Hematopoietic multipotent progenitor cell (in vitro differentiated cells): Measurements from ENCODE around the gene GTDC1.

DNA sequence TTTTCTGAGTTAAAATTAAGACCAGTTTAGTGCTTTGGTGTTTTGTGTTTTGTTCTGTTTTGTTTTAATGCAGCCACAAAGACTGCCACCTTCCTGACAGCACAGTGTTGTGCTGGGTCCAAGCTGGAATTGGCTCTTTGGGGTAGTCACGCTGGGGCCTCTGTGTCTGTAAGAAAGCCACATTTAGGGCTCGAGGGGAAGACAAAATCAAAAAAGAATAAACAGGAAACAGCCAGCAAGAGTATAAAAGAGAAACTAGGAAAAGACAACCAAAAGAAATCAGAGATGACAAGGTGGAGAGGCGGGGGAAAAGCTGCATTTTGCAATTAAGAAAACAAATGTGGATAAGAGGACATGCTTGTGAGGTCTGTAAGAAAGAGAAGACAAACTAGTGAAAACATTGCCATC lies 396.4 kb downstream of the ARHGAP15 start:
- CAGE, long polyA plus RNA, result no peak

- CAGE, long polyA plus RNA, result no peak
Observed at GRCh38 chr2:143718649-143719215, 589.5 kb downstream of the ARHGAP15 start.

- CAGE, long polyA plus RNA, result no peak
Observed at GRCh38 chr2:143845085-143845479, 487.2 kb downstream of the GTDC1 start.

- CAGE, long polyA plus RNA, result no peak
Observed at GRCh38 chr2:143936584-143937218, 395.6 kb downstream of the GTDC1 start.

DNA sequence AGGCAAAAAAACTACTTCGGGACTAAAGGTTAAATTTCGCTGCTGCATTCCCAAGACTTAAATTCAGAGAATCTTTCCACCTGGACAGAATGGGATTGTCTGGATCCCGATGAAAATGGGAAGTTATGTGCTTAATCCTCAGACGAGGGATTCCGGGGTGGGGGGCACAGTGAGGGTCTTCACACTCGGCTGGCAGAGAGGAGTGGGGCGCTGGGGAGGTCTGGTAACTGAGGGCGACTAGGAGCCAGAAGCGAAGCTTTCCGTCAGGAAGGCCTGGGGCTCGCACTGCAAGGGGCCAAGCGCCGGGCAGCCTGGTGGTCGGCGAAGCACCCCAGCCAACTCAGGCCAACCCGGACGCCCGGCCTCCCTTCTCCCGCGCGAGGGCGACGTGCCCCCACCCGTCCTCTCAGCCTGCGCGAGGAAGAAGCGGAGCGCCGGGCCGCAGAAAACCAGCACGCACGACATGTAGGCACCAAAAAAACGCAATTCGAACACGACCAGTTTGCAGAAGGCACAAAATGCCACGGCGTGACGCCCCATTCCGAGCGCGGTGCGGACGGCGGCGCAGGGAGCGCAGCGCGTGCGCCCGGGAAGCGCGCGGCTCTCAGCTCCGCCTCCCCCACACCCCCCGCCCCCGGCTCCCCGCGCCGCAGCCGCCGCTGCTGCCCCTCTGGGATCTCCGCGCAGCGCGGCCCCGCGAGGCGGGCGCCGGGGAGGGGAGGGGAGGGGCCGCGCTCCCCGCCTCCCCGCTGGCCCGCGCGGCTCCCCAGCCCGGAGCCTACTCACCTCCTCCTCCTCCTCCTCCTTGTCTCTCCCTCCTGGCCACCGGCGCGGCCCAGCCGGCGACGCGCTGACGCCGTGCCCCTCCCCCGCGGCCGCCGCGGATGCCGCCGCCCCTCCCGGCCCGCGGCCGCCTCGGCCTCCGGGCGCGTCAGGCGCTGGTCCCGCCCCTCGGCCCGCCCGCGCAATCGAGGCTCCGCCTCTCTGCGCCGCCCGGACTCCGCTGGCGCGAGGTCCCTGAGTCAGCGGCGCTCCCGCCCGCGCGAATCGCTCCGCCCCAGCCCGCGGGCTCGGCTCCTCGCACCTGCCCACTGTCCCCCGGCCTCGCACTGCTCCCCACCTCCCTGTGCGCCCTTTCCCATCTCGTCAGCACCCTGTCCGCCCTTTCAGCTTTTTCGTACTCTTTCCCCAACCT lies at the start of gene GTDC1:
GTDC1 (minus strand) TSS at position 860 of the 1,195 bp plus-strand sequence.
- CAGE, long polyA plus RNA, result no peak

GRCh38 chr2:144349480-144350002 lies 17.2 kb upstream of the GTDC1 start:
- CAGE, long polyA plus RNA, result no peak

DNA sequence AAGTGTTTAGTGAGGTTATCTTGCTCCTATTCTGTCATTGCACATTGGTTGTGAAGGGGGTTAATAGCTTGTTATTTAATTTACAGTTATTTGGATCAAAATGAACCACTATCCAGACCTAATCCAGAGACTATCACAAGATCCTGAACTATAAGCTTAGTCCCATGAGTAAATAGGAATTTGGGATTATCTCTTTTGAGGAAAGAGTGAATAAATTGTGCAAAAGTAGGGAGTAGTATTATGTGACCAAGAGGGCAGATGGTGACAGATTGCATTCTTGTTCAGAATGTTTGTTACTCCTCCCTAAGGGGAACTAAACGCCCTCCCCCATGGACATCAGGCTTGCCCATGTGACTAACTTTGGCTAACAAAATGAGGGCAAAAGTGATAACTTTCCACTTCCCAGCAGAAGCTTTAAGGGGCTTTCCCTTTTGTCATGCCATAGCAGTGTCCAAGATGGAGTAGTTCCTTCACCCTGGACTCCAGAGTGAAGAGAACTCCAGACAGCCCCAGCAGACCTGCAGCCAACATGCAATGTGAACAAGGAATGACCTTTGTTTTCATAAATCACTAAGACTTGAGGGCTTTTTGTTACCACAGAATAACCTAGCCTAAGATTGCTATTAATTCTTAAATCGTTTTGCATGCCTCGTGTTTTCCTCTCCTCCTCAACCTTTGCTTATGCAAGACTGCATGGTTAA lies 24.0 kb upstream of the GTDC1 start:
- CAGE, long polyA plus RNA, result no peak

DNA sequence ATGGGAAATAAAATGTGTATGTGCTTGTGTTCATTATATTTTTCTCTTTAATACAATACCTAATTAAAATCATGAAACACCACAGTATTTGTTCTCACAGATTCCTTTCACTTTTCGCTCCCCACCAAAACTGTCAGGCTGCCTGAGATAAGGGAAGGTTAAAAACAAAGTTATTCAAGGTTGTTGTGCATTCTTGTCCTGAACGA lies 76.4 kb downstream of the ZEB2 start:
- CAGE, long polyA plus RNA, result no peak

- CAGE, long polyA plus RNA, result no peak
Observed at GRCh38 chr2:144480424-144481115, 39.3 kb downstream of the ZEB2 start.

DNA sequence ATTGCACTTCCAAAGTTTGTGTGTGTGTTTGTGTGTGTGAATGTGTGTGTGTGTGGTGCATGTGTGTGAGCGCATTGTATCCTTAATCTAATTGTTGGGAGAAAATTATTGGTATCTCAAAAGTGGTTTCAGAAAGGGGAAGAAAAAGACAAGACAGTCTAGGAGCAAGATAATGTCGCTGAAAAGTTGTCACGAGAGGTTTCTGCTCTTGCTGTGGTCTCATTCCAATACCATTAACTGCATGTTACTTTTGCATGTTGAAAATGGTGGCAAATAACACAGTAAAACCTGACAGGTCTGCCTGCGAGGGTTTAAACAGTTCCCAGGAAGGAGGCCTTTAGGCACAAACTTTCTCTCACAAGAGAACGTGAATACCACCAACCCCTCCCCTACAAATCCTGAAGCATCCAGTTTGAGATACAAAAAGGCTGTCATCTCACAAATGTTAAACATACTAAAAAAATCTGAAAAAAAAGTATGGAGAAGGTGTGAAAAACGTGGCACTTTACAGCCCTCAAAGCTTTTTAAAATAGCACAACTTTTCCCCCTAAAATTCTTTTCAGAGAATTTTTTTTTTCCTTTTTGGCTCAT lies 10.2 kb downstream of the ZEB2 start:
- CAGE, long polyA plus RNA, result no peak

DNA sequence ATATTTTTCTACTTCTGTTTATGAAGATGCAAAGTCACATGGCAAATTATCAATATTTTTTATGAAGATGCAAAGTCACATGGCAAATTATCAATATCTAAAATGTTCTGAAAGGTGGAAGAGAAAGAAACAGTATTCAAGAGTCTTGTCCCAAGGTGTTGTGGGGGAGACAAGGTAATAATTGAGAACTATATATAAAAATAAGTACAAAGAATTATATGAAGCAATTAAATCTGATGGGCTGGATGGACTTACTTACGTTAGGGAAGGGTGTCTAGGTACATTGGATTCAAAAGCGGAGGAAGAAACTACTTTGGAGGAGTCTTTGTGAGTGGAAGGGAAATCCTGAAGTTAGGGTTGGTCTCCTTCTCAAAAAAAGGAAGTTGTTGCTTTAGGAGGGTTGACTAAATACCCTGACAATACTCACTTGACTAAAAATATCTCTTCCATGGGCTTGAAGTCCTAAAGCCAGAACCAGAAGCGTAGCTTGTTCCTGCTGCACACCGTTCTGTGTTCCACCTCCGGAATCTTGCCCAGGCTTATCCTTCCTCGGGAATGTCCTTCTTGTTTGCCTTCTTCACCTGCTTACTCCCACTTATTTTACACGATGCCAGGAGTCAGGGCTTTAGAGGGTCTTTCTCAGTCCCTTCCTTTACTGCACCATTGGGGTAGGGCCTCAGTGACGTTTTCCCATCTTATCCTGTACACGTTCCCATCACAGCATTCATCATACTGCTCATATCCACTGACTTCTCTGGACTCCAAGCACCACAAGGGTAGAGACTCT lies 143.3 kb upstream of the ZEB2 start:
- CAGE, long polyA plus RNA, result no peak

DNA sequence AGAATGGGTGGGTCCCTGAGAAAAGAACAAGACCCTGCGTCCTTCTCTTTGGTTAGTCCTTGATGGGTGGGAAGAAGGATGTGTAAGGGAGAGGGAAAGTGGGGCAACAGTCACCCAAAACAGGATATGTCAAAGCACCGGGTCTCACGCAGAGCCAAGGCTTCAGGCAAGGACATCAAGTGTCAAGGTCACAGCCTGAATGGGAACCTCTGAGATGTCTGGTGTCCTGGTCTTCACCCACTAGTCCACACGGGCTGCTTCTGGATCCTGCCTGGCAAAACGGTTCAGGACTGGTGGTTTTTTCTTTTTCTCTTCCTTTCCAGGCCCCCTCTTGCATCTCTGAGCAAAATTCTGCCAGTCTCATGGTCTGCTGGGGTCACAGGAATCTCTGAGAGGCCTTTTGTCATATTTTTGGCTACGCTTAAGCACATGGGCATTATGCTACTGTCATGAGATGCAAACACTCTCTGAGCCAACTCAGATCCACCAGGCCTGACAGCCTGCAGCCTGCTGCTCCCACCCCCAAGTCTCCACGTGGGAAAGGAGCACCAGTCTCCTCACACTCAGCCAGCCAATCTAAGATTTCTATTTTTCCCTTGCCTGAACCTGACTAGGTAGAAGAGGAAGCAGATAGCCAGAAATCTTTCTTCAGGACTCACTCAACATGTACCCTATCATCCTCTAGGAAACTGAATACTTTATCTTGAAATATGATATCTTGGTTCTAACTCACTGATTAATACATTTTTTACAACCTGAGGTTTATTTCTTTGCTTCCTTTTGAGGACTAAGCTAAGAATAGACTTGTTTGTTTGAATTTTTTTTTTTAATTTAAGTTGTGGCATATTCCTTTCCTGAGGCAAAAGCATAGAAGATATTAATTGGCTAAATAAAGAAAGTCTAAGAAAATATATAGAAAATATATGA lies 518.3 kb upstream of the ZEB2 start:
- CAGE, long polyA plus RNA, result no peak

GRCh38 chr2:148021192-148021956 lies 483 bp downstream of the MBD5 start:
- CAGE, long polyA plus RNA, result no peak

- CAGE, long polyA plus RNA, result no peak
Observed at GRCh38 chr2:148022797-148023368, 2.0 kb downstream of the MBD5 start.

DNA sequence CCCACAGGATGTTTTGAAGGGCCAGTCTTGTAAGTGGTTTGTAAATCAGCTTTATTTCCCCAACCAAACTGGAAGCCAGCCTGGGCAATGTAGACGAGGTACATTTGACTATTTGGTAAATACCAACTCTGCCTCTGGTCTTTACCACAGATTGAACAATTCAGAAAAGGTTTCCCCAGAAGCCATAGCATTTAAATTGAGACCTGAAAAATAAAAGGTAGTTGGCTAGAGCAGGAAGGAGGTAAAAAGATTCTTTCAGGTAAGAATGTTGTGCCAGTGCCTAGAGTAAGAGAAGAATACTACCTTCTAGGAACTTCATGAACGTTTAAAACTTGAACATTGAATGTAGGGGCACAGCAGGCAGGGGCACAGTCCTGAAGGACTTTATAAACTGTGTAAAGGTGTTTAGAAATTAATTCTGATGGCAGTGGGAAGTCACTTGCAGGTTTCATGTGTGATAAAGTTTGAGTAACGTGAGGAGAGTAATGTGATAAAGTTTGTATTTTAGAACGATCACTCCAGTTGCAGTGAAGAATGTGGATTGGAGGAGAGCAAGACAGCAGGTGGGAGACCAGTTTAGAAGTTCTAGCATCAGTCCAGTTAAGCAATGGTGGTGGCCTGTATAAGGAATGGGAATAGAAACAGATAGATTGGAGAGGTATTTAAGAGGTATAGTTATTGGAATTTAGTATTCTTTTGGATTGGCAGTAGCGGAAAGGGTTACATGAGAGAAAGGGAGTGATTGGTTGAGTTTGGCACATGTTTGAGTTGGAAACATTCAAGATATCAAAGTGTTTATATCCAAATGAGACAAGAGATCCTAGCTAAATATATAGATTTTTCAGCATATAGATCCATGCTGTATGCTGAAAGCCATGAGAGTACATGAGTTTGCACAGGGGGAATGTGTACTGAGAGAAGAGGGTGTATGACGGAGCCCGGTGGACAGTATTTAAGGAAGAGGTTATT lies 77.0 kb downstream of the MBD5 start:
- CAGE, long polyA plus RNA, result no peak

- CAGE, long polyA plus RNA, result no peak
Observed at GRCh38 chr2:148263723-148264295, 242.9 kb downstream of the MBD5 start.

DNA sequence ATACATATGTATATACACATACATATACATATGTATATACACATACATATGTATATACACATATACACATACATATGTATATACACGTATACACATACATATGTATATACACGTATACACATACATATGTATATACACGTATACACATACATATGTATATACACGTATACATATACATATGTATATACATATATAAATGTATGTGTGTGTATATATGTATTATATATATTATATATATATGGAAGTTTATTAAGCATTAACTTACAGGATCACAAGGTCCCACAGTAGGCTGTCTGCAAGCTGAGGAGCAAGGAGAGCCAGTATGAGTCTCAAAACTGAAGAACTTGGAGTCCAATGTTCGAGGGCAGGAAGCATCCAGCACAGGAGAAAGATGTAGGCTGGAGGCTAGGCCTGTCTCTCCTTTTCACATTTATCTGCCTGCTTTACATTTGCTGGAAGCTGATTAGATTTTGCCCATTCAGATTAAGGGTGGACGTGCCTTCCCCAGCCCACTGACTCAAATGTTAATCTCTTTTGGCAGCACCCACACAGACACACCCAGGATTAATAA lies 299.0 kb upstream of the EPC2 start:
- CAGE, long polyA plus RNA, result no peak

GRCh38 chr2:148422401-148423086 lies 222.0 kb upstream of the EPC2 start:
- CAGE, long polyA plus RNA, result no peak

DNA sequence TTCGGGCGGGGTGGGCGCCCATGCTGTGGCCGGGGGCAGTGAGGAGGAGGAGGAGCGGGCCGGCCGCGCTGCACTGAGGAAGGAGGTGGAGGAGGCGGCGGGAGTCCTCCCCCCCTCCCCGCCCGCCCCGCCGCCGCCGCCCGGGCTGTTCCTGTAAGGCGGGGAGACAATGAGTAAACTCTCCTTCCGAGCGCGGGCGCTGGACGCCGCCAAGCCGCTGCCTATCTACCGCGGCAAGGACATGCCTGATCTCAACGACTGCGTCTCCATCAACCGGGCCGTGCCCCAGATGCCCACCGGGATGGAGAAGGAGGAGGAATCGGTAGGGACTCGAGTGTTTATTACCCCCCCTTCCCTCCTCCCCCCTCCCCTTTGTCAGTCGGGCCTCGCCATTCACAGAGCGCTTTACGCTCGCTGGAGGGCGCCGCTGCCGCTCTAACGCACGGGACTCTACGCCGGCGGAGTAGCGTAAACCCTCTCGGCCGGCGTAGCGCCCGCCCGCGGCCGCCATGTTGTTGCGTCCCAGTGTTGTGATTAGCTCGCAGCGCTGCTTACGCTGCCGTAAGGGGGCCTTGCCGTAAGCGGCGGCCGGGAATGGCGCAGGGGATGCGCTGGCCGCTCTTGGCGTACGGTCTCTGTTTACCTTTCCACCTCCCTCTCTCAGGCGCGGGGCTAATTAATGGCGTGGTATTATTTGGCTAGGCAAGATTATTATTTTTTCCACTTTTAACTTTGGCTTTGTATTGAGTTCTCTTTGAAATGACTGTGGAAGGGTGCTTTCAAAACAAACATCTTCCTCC lies 498 bp downstream of the EPC2 start:
- CAGE, long polyA plus RNA, result no peak

DNA sequence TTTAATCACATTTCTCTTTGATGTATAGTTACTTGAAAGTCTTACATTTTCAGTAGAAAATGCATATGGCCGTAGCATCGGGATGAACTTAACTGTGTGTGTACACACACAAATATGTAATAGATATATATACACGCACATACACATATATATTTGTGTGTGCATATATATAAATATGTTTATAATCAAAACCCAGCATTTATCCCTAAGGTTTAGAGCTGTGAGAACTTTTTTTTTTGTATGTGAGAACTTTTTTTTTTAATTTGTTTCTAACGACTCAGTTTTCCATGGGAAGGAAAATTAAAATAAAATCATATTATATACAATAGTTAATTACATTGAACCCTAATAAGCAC lies 1.8 kb downstream of the EPC2 start:
- CAGE, long polyA plus RNA, result no peak